Measurements from ENCODE around the genes RABEPK and SLC2A8.

DNA sequence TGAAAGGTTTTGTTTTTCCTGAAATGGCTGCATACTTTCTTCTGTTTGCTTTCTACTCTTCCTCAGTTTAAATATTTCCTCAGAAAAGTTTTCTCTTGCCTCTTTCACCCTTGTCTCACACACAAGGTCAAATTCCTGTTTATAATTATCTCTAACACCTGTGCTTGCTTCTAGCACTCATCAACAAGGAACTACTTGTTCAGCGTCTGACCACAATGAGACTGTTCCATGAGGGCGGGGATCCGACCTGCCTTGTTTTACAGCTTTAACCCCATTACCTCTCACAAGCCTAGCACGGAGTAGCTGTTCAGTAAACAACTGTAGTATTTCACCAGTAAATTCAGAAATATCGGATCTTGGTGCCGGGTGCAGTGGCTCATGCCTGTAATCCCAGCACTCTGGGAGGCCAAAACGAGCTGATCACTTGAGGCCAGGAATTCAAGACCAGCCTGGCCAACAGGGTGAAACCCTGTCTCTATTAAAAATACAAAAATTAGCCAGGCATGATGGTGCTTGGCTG lies 37.0 kb downstream of the NR6A1 start:
- RAMPAGE, long total RNA = no peak
- RRBS = no CpG with 5 or more reads among the region's 7 CpGs

- RAMPAGE, long total RNA = no peak
- RRBS = no CpG with 5 or more reads among the region's 21 CpGs
Observed at GRCh38 chr9:124834502-124835552, 18.4 kb upstream of the WDR38 start.

GRCh38 chr9:124942160-124942740 lies 1.4 kb upstream of the GOLGA1 start:
- RAMPAGE, long total RNA = no peak
- RRBS = no CpG with 5 or more reads among the region's 10 CpGs

- RAMPAGE, long total RNA = no peak
- RRBS = no CpG with 5 or more reads among the region's 4 CpGs
Observed at GRCh38 chr9:125146257-125146624, 2.9 kb upstream of the SCAI start.

DNA sequence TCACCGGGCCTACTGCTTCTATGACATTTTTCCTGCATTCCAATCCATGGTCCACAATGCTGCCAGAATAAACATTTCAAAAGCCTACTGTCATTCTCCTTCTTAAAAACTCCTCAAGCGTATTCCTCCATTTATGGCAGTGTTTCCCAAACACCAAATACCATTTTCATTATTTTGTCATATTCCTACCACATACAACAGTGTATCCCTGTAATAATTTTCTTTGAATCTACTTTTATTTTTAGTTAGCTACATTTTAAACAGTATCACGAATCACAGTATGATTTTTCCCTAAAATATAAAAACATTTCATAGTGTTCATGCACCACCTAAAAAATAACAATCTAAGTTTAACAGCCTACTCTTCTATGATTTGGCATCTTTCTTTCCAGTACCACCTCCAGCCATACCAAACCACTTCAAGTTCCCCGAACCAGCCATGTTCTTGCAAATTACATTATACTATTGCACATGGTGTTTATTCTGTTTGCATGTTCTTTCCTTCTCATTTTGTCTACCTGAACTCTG lies 6.3 kb downstream of the PPP6C start:
- RAMPAGE, long total RNA = no peak
- RRBS = no CpG with 5 or more reads among the region's 4 CpGs

GRCh38 chr9:125200085-125200683 lies at the start of gene RABEPK:
TSS of gene RABEPK (plus strand) at chr9:125200542.
- RAMPAGE, long total RNA = start-site peak on the plus strand at chr9:125200529-125200599, 43 and 41 reads in 2 replicates
- RRBS = 2% methylated on average over 21 of the region's 39 CpGs

DNA sequence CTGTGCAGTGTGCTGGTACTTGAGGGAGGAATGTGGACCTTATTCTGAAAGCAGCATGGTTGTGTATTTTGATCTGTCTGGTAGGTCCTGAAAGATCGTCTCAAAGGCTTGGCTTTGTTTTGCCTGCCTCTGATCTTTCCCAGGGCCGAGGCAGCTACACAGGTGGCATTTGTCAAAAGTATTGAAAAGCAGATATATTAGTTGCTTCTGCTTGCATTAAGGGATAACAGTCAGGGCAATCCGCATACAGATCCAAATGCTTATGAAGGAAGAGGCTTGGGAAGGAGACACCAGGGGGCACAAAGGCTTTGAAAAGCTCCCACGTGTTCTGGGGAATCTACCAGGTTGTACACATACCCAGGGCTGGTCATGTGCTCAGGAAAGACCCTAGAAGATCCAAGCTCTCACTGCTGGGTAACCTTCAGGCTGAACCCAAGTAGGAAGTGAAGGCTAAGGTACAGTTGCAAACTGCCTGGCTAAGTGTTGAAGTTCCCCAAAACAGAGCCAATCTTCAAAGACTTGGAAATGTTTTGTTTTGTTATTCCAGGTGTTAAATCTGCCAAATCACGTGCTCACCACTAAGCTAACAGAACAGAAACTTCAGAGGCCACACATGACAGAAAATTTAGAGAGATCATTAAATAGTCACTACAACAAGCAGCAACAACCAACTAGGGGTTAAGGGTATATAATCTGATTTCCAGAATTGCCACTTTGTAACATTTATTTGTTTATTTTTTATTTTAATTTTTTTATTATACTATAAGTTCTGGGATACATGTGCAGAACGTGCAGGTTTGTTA lies 54.0 kb downstream of the GAPVD1 start:
- RAMPAGE, long total RNA = no peak
- RRBS = no CpG with 5 or more reads among the region's 6 CpGs

- RAMPAGE, long total RNA = no peak
- RRBS = no CpG with 5 or more reads among the region's 17 CpGs
Observed at GRCh38 chr9:125424668-125425278, 163.1 kb downstream of the GAPVD1 start.

DNA sequence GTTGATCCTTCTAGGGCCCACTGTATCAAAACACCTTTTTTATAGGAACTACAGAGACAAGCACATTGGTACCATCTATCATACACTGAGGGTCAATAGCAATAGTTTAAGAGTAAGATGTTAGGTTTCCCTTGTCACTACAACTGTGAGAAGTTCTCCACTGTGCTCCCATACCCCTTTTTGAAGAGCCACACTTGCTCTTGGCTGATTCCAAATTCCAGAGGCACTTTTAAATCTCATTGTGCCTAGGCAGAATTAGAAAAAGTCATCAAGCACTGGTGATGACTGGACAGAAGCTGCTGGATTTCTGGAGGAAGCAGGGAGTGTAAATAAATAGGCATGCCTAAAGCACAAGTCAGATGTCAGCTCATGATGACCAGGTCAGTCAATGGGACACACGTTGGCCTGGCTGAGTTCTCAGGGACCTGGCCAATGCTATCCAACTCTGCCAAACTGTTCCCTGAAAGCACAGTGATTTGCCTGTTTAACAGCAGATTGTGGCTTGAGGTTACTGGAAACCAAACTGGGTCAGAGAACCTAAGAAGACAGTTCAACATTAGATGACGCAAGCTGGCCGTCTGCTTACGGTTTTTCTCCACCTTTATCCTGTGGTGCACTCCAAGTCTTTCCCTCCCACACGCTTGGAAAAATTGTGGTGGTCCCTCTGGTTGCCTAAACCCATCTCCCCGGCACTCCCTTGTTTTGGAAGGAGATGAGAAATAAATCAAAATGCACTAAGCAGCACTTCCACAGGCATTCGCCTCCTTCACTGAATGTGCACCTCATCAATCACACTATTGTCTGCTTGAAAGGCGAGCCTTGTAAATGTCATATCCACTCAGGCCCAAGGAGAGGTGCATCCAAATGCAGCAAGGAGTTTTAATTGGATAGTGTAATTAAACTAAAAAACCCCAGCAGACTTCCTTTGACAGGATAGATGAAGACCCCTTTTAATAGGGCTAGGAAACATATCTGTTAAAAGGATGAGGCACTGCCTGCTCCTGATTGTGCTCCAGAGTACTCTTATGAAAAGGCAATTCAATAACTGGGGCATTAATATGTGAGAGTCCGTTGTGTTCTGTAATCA lies 199.3 kb downstream of the GAPVD1 start:
- RAMPAGE, long total RNA = no peak
- RRBS = no CpG with 5 or more reads among the region's 9 CpGs

- RAMPAGE, long total RNA = no peak
- RRBS = no CpG with 5 or more reads among the region's 4 CpGs
Observed at GRCh38 chr9:125631726-125632098, 75.3 kb downstream of the MAPKAP1 start.

DNA sequence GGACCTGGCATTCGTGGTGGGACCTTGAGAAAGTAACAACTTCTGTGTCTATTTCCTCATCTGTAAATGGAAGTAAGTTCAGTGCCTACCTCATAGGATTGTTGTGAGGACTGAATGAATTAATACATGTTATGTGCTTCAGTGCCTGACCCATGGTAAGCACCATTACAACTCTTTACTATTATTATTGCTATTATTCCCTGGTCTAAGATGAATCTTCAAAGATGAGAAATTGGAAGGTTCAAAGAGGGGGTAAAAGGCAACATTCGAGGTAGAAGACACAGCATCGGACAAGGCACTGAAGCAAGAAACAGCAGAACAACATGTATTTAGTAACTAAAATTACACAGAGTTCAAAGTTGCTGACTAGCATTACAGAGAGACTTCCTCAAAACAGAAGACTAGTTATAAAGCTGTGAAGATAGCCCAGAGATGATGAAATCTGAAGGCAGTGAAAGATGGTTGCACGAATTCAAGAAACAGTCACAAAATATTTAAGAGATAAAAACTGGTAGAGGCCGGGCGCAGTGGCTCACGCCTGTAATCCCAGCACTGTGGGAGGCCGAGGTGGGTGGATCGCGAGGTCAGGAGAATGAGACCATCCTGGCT lies 16.4 kb downstream of the MAPKAP1 start:
- RAMPAGE, long total RNA = no peak
- RRBS = no CpG with 5 or more reads among the region's 10 CpGs

DNA sequence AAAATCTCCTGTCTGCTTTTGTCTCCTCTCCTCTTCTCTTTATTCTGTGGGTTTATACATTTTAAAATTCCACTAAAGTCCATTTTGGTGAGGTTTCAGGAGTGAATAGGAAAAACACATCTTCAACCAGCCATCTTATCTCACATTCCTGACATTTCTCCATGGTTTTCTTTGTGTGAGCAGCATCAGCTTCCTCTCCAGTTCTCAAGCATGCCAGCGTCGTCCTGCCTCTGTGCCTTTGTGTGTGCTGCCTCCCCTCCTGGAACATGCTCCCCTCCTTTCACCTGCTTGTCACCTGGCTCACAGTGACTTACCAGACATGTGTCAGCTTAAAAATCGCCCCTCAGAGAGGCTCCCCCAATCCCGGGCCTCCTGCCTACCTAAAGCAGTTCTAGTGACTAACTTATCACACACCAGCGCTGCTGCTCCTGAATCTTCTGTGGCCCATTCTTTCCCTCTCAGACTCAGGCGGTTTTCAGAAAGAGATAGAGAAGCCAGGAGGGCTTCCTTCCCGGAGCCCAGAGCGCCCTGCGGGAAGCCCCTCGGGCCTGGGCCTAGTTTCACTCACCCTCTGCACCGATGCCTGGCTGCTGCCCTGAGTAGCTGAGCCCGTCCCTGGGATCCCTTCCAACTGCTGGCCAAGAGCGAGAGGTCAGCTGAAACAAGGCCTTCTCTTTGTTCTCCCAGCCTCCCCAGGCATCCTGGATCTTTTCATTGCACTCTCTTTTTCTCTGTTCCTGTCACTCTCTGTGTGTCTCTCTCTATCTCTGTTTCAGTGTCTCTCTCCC lies 51.2 kb upstream of the MVB12B start:
- RAMPAGE, long total RNA = no peak
- RRBS = no CpG with 5 or more reads among the region's 13 CpGs

DNA sequence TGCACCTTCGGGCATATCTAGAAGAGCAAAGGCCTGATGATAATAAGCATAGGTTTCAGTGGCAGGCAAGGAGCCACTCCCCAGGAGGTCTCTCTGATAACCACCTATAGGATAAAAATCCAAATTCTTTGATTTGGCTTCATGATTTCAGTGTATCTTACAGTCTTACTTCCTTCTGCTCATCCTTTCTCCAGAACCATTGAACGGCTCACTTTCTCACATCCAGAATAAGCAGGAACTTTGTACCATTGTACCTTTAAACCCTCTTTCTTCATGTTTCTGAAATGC lies 18.8 kb downstream of the MVB12B start:
- RAMPAGE, long total RNA = no peak
- RRBS = no CpG with 5 or more reads among the region's 2 CpGs

GRCh38 chr9:126471017-126471523 lies 142.7 kb upstream of the LMX1B start:
- RAMPAGE, long total RNA = no peak
- RRBS = 72% methylated on average over 8 of the region's 16 CpGs

DNA sequence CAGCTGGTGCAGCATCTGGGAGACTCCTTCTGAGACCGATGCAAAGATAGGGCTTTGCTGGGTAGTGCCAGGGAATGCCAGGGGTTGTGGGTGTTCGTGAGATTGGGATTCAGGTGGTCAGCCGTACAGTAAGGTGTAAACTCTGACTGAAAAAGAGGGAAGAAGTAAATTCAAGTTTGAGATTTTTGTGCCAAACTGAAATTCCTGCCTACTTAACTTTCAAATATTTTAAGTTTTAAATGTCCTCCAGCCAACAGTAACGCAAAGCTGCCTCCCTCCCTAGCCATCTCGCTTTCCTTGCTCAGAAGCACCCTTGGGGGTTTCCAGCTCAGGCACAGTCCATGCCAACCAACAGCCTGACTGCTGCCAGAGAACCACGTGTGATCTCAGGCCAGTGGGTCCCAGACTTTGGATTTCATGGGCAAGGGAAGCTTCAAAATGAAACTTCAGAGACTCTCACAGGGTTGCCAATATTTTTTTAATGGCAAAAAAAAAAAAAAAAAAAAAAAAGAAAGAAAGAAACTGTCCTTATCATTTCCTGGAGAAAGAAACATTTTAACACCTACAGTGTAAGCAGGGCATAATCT lies 18.8 kb upstream of the ANGPTL2 start:
- RAMPAGE, long total RNA = no peak
- RRBS = no CpG with 5 or more reads among the region's 6 CpGs

GRCh38 chr9:127154629-127155183 lies 32.3 kb upstream of the ANGPTL2 start:
- RAMPAGE, long total RNA = no peak
- RRBS = no CpG with 5 or more reads among the region's 11 CpGs

- RAMPAGE, long total RNA = no peak
- RRBS = no CpG with 5 or more reads among the region's 7 CpGs
Observed at GRCh38 chr9:127159122-127159948, 36.9 kb upstream of the ANGPTL2 start.

GRCh38 chr9:127245740-127245981 lies 18.9 kb upstream of the GARNL3 start:
- RAMPAGE, long total RNA = no peak
- RRBS = no CpG with 5 or more reads among the region's 7 CpGs

DNA sequence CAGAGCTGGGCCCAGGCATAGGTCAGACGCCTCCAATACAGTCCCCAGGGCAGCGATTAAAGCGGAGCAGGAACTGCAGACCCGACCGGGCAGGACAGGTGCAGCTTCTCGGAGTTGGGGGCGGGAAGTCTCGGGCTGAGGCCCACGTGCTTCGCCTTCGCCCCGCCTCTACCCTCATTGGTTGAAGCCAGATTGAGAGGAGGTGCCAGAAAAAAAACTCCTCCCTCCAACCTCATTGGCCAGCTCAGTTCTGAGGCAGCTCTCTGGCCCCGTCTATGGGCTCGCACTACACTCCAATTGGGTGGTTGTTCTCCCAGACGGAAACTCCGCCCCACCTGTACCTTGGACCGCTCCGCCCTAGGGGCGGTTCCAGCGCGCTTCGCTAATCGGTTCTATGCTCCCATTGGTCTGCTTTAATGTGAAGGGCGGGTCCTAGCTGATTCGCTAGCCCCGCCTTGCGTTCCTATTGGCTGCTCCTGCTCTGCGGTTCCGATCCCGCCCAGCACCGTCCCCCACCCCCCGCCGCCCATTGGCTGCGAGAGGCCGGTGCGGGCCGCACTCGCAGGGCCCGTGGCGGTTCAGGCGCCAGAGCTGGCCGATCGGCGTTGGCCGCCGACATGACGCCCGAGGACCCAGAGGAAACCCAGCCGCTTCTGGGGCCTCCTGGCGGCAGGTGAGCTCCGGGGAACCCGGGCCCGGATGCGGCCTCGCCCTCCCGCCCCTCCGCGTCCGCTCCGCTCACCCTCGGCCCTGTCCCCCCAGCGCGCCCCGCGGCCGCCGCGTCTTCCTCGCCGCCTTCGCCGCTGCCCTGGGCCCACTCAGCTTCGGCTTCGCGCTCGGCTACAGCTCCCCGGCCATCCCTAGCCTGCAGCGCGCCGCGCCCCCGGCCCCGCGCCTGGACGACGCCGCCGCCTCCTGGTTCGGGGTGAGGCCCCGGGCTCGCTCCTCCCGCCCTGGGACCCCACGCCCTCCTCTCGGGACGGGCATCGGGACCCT lies at the start of gene SLC2A8:
Gene SLC2A8, plus strand, starts transcription at position 556 of the 996 bp plus-strand sequence.
- RAMPAGE, long total RNA = no peak
- RRBS = 2% methylated on average over 9 of the region's 96 CpGs

GRCh38 chr9:127506927-127507521 lies 55.7 kb downstream of the LRSAM1 start:
- RAMPAGE, long total RNA = no peak
- RRBS = 81% methylated on average over 6 of the region's 32 CpGs

Measured in hepatocyte (in vitro differentiated cells and primary cell).